ENCODE measurements around the gene DYNC1I2.

GRCh38 chr2:168559054-168559791 is 103.2 kb downstream of the CERS6 start:
- PRO-cap: no peak

DNA sequence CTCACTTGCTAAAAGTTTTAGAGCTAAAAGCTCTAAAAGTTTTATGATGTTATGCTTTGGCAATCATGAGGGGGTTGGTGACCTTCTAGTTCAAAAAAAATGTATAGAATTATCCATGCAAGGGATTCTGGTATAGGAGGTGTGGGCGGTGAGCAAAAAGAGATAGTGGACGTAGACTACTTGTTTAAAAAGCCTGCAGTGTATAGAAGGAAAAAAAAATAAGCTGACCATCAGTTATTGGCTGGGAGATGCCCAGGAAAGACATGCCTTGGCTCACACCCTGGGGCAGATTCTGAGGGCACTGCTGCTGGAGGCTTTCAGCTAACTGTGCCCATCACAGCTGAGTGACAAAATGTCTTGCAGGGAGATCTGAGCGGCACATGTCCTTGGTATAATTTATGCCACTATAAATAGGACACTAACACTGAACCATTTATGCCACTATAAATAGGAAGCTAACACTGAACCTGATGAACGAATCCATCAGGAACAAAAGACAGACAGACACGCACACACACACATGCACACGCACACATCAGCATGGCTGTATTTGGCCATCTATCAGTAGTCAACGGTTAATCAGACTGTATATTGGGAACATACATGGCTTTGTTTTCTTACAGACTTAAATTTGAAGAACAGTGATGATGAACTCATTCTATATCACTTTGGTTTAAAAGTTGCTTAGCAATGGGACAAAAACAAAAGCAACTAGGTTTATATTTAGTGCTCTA is 68.2 kb upstream of the NOSTRIN start:
- PRO-cap: no peak

- PRO-cap: no peak
Observed at GRCh38 chr2:168798395-168798749, 4.1 kb upstream of the NOSTRIN start.

DNA sequence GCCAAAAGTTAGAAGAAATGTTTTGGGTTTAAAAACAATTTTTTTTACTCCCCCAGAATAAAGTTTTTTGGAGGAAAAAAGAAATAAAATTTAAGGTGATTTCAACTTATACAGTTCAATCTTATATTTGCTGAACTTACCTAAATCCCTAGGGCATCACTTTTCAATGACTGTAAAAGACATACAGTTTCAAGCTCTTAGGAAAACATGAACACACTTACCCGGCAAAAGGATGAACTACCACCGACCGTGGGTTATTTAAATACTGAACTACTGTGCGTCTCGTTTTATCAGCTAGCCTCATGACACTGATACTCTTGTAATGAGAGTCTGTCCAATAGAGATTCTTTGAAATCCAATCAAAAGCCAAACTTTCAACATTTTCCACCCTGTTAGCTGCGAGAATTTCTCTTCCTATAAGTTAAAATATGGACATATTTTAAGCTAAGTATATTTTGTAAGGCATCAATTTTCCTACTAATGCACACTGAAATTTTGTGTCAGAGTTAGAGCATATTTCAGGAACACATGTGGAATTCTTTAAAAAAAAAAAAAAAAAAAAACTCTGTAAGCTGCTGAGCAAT is 103.4 kb downstream of the LRP2 start:
- PRO-cap: no peak

DNA sequence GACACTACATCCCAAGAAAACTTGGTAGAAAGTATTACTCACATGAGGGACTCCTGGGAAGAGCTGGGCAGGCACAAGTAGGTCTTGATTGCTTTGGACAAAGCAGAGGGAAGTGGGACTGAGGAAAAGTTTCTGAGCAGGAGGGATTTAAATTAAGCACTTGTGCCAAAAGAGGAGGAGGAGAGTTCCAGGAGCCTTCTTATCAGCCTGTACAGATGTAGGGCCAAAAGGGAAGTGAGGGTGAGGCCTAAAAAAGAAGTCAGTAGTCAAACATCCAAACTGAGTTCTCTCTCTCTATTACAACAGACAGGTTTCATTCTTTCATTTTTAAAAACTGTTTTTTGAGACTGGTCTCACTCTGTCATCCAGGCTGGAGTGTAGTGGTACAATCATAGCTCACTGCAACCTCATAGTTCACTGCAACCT is 29.2 kb downstream of the CFAP210 start:
- PRO-cap: no peak

DNA sequence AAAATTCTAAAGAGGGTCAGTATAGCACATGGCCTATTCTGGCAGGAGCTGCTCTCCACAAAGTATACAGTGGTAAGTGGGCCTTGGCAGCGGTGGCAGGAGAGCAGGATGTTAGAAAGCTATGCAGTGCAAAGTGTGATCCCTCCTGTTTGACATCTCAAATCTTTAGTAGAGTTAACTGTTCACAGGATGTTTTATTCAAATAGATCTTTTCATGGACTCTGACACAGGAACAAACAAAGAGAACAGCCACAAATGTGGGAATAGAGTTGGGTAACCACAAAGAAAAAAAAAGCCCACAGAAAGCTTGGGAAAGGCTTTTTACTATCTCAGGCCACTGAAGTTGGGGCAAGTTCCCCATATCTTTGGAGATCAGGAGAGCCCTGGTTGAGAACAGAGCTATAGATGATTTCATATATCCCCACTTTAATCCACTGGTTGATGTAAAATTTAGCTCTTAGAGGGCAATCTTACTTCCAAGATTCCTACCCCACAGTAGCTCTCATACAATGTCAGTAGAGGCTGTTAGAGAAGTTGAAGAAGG is 10.5 kb downstream of the CFAP210 start:
- PRO-cap: no peak

- PRO-cap: unidirectional peak, minus-strand start at chr2:169799786
Observed at GRCh38 chr2:169799674-169800058, 995 bp downstream of the SSB start.

DNA sequence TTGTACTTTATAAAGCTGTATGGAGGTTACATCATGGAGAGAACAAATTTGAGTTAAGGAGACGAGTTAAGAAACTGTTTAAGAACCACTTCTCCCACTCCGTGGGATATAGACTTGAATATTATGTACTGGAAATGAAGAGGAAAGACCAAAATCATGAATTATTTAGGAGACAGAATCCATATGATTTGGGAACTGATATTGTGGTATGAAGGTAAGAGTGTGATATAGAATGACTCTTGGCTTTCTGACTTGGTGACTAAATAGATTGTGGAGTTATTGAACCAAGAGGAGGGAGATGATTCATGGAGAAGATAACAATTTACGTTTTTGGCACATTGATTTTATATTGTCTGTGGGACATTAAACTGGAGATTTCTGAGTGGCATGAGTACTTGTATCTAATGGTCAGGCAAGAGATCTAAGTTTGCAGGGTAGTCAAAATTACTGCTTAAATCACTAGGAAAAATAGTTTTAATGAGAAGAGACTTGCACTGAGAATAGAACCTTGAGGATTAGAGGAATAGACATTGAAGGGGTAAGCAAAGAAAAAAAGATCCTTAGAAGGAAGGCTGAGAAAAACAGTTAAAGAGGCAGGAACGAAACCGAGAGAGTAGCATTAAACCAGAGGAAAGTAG is 173.1 kb downstream of the UBR3 start:
- PRO-cap: no peak

DNA sequence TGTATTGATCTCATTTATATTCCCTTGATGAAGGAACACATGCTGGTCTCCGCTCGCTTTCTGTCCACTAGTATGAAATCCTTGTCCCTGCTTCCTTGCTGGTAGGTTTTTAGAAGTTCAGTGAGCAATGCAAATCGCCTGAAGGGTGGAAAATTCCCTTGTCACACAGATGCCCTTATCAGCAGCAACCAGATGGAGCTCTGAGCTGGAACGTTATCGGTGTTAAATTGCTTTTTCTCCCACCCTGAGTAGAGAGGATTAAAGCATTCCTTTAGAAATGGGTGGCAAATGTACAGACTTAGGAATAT is 164.1 kb upstream of the MYO3B start:
- PRO-cap: no peak

DNA sequence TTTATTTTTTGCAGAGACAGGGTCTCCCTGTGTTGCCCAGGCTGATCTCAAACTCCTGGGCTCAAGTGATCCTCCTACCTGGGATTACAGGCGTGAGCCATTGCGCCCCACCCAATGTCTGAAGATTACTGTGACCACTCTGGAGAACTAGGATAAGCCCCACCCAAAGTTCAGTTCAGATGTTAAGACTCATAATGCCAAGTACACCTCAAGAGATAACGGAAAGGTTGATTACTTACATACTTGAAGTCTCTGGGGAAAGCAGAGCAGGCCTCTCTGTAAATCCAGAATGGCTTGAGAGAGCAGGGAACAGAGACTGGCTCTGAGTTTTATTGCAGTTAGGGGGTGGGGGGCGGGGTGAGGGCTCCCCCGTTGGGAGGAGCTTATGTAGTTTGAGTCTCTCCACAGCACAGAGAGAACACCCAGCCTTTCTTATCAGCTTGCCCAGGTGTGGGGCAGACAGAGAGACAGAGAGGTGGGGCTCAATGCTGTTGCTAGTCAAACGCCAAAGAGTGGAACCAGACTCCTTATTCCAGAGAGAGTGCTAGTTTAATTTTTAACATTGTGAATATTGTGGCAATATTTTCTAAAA is 26.4 kb upstream of the ERICH2 start:
- PRO-cap: no peak

DNA sequence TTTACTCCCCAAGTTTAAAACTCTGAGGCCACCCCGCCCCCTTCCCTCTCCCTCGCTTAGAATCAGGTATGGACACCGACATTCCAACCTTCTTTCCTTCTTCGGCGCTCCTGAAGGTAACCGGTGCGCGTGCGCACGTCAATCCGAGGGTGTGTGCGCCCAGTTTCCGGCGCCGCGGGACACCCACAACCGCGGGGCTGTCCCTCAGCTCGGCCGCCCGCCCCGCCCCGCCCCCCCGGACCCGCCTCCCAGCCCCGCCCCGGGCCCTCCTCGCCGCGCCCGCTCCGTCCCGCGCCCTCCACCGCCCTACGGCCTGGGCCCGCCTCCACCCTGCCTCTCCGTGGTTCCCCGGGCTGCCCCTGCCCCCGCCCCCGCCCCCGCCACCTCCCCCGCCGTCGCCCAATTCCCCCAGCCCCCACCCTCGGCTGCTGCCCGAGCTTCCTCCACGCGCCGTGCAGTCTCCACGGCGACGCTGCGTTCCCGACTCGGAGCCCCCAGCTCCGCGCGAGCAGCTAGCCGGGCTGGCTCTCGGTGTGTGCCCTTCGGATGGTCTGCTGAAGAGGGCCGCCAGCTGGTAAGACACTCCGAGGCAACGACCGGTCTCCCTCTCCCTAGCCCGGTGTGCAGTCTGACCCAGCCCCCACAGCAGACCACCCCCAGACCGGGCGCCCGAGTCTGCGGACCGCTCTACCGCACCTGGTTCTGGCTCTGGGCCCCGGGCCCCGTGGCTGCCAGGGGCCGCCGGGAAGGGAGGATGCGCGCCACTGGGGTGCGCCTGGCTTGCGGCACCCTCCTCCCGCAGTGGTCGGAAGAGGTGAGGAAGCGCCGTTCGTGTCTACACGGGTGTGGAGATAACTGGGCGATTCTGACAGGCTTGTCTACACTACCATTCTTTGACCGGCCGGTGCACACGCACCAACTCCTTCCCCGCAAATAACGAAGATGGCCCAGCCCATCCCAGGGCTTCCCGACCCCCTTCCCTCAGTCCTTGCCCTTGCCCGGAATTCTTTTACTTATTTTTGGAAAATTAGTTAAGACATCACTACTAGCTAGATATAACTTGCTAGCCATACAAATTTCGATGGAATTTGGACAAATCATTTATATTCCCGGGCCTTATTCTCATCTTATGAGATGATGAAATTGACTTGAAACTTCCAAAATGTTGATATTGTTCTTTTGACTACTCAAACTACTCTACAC is 837 bp downstream of the ERICH2 start:
- PRO-cap: no peak

DNA sequence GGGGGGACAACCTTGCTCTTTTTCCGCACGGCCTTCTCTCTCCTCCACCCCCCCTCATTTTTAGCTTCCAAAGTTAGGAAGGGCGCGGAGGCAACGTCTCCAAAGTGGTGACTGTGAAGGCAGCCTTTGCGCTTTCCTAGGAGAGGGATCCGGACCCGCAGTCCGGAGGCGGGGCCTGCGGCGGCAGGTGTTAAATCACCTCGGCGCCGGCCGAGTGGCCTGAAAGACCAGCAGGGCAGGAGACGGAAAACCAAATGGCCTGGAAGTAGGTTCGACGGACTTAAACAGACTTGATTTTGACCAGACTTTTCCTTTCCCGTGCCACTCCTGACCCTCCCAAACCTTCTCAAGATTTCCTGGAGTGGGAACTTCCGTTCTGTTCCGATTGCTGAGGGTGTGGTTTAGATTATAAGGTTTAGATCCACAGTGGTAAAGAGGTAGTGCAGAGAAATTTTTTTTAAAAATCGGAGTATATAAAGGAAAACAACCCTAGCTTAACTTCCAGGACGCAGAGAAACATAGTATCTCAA is 689 bp downstream of the GORASP2 start:
- PRO-cap: bidirectional peak, plus-strand start at position 160 of the sequence, minus-strand start at position 157 of the sequence

DNA sequence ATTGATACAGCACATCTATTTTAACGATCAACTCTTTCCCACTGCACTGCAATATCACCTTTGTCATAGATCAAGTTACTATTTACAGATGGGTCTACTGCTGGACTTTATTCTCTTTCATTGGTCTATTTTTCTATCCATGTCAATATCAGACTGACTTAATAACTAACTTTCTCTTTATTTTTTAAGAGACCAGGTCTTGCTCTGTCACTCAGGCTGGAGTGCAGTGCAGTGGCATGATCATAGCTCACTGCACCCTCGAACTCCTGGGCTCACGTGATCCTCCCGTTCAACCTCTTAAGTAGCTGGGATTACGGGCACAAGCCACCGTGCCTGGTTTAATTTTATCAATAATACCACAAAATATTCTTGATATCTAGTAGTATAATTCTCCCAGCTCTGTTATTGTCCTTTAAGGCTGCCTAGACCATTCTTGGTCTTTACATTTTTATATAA is 71.2 kb downstream of the TLK1 start:
- PRO-cap: no peak

GRCh38 chr2:171139711-171140234 is 20.9 kb downstream of the TLK1 start:
- PRO-cap: no peak

- PRO-cap: bidirectional peak, plus-strand start at chr2:171522942, minus-strand start at chr2:171522743; bidirectional peak, plus-strand start at chr2:171523235, minus-strand start at chr2:171523138
Observed at GRCh38 chr2:171522799-171523277, 564 bp downstream of the CYBRD1 start.

DNA sequence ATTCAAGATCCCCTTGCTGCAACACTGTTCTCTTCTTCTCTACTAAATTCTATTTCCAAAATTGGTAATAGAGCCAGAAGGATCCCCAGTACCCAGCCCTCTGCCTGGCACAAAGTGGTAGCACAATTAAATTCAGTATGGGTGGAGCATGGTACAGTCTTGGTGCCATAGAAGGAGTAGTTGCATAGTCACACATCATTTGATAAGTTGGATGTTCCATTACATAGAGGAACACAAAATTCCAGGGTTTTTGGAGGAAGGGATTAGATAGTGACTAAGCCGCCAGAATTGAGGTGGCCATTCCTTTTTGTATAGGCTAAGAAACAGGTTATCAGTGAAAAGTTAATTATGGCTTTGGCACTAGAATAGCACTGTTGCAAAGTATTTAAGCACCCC is 34.4 kb downstream of the CYBRD1 start:
- PRO-cap: no peak

GRCh38 chr2:171687105-171687595 is at the start of gene DYNC1I2:
TSS of gene DYNC1I2 (plus strand) at chr2:171687469.
- PRO-cap: bidirectional peak, plus-strand start at chr2:171687469, minus-strand start at chr2:171687304

- PRO-cap: no peak
Observed at GRCh38 chr2:172204317-172204645, 101.6 kb upstream of the DLX2 start.

GRCh38 chr2:172280636-172281190 is 146.7 kb upstream of the ITGA6 start:
- PRO-cap: bidirectional peak, plus-strand start at chr2:172281001, minus-strand start at chr2:172280929

DNA sequence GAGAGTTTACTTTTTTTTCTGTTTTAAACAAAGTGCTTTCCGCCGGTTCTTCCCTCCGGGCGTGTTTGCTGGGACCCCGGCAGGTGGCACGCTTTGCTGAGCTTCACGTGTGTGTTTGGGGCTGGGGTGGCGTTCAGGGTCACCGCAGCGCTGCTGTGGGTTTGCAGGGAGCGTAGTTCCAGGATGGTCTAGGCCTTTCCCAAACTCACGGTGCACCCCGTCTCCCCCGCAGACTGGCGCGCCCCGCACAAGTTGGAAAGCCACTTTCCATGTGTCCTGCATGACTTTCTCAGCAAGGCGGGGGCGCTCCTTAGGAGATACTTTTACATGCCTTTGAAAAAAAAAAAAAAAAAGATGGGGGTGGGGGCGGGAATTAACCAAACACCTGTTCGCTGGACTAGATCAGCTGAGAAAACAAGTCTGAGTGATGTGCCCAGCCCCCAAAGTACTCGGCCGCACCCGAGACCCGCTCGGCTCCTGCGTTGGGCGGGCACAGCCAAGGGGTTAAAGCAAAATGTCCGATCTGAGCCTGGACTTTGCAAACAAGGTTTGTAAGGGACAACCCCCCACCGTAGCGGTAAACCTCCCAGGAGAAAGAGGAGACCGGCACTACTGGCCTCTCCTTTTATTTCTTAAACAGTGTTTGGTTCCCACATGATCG is 954 bp downstream of the ITGA6 start:
- PRO-cap: bidirectional peak, plus-strand start at position 158 of the sequence, minus-strand start outside the sequence; bidirectional peak, plus-strand start at position 483 of the sequence, minus-strand start at position 190 of the sequence

Measured in NALM6 (cell line).